Renal cortical epithelial cell (primary cell): ENCODE measurements around a stretch of chr13.

DNA sequence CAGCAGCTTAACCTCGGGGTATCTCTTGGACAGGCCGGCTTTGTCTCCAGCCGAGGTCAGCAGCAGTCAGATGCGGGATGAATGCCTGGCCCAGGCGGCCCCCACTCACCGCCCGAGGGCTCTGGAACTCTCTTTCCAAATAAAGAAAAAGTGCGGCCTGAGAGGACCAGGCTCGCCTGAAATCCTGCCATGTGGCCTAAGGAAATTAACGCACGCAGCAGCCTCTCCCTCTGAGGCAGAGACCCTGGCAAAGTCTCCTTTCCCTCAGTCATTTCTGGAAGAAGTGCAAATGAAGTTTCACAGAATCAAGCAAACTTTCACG, 67.7 kb downstream of the RASA3 start:
- RRBS = 0% methylated on average over 2 of the region's 12 CpGs

GRCh38 chr13:114108208-114108681, 24.2 kb downstream of the RASA3 start:
- RRBS = no CpG with 5 or more reads among the region's 27 CpGs

DNA sequence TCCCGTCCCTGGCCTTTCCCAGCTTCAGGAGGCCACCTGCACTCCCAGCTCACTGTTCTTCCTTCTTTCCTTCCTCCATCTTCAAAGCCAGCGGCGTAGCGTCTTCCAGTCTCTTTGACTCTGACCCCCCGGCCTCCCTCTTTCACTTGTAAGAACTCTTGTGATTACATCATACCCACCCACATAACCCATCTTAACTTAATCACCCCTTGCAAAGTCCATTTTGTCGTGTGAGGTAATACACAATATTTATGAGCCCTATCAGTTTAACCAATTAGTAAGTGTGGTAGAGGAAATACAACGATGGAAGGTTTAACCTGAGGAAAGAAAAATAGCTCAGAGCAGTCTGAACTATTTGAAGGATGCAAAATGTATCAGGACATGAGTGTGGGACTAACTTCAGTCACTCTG, 4.5 kb upstream of the CDC16 start:
- RRBS = no CpG with 5 or more reads among the region's 7 CpGs

DNA sequence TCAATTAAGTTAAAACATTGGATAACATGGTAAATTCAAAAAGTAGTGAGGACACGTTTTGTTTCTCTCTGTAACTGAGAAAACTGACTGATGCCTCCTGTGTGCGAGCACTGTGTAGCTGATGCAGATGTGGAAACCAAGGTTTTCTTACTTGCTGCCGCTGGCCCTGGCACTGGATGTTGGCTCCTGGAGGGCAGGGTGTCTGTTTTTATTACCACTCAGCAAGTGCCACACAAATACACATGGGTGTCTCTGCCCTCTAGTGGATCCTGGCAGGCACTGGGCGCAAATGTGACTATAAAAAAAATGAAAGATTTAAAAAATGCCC, 25.4 kb downstream of the CHAMP1 start:
- RRBS = no CpG with 5 or more reads among the region's 4 CpGs